ENCODE data around the genes ANKRD62 and PTPN2.

DNA sequence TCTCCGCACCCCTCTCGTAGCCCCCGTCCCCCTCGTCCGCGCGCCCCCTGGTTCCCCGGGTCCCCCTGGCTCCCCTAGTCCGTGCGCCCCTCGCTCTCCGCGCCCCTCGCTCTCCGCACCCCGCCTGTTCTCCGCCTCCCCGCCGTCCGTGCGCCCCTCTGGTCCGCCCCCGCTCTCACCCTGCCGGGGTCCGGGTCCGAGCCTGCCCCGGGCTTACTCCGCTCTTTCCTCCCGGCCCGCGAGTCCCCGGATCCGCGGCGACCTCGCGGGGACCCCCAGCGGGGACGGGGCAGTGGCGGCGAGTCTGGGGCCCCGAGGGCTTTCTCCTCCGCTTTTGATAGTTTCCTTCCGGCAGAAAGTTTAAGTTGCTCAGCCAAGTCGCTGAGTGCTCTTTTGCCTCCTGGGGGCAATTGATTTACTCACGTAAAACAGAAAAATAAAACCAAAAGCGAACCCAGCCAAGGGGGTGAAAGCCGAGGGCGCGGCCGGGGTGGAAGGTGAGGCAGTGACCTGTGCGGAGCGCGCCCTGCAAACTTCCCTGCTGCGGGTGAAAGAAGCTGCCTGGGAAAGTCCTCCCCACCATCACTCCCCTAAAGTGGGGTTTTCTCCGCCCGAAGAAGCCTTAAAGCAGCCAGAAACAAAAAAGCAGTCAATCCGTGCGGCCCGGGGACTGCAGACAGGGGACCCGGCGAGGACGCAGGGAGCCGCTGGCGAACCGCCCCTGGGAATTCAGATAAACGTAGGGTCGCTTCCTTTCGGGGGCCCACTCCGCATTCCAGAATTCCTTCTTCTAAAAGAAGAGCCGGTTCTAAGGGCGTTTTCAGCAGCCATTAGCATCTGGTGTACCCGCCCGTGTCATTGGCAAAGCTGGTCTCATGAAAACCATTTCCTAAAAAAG lies 692 bp downstream of the RAB31 start:
- RAMPAGE, long total RNA: no peak
- RRBS, 2 experiments: 1 to 2% methylated on average over 13 to 21 of the region's 74 CpGs
CAGE:
- cytosol, long polyA minus RNA: no peak
- cytosol, long polyA plus RNA: no peak
- long polyA plus RNA: no peak
- nucleolus, long total RNA: no peak
- nucleus, long polyA plus RNA: no peak
- nucleus, long total RNA: no peak

DNA sequence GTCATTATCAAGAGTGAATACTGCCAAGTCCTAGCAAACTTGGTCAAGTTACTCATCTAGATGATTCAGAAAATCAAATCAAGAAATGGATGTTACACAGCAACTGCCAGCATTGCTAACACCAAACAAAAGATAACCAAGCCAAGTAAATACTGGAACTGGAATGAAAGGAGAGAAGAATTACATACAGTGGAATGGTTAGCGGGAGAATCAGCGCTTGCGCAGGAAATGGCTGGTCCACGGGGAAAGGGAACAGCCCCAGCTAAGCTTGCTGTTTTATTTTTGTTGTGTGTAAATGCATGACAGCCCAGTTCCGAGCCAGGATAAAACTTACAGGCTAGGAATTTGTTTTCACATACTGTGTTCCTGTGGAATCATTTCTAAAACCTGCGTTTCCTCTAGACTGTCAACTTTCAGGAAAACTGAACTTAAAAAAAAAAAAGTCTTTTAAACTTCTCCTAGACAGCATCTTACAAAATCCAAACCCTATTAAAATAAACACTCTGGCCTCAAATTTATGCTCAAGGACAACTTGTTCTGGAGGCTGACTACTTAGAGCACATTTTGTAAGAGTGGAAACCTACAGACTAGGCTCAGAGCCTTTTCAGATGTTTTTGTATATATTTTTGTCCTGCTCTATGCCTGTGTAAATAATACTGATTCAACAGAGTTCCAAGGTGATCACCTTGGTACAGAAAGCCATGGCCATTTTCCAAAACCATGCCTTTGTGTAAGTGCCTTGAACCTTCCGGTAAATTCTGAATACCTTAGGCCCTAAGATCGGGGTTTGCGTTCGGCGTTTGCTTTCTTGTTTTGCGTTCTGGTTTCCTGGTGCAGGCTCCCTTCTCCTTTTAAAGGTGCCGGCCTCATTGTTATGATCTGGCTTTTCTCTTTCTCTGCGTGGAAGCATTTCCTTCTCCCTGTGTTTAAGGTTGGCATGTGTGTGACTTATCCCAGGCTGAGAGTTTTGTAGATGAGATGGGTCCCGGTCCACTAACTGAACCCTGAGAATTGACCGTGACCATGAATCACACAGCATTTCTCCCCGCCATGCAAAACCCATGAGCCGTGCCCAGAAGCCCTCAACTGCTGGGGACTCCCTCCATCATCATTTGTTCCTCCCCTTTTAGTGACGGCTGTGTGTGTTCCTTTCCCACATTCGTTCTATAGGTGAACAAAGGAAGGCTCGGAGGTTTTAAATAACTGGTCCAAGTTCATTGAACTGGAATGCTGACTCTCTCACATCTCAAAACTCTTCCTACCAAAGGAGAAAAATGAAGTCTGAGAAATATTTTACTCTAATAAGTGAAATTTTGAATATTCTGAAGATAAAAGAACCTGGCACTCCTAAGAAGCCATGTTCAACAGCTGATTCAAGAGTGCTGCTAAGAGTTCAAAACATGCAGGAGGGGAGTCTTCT lies 30.4 kb upstream of the TXNDC2 start:
- RAMPAGE, long total RNA: no peak
- RRBS, 2 experiments: 100% methylated on average over 1 of the region's 21 CpGs; no CpG with 5 or more reads in 1 of the 2 experiments
CAGE:
- cytosol, long polyA minus RNA: no peak
- cytosol, long polyA plus RNA: no peak
- long polyA plus RNA: no peak
- nucleolus, long total RNA: no peak
- nucleus, long polyA plus RNA: no peak
- nucleus, long total RNA: no peak

- RAMPAGE, long total RNA: no peak
- RRBS, 2 experiments: no CpG with 5 or more reads among the region's 6 CpGs
CAGE:
- cytosol, long polyA minus RNA: no peak
- cytosol, long polyA plus RNA: no peak
- long polyA plus RNA: no peak
- nucleolus, long total RNA: no peak
- nucleus, long polyA plus RNA: no peak
- nucleus, long total RNA: no peak
These were observed 17.8 kb downstream of the VAPA start for GRCh38 chr18:9931558-9932139.

DNA sequence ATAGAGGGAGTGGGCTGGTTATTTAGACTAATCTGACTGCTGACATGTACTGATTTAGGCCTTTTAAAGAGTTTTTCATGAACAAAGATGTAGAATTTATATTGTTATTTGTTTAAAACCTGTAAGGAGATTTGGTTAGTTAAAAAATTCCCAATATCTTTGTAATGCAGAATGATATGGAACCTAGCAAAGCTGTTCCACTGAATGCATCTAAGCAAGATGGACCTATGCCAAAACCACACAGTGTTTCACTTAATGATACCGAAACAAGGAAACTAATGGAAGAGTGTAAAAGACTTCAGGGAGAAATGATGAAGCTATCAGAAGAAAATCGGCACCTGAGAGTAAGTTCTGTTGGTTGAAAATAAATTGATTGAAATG lies 36.4 kb downstream of the VAPA start:
- RAMPAGE, long total RNA: no peak
- RRBS, 2 experiments: no CpG with 5 or more reads among the region's 2 CpGs
CAGE:
- cytosol, long polyA minus RNA: no peak
- cytosol, long polyA plus RNA: no peak
- long polyA plus RNA: no peak
- nucleolus, long total RNA: no peak
- nucleus, long polyA plus RNA: no peak
- nucleus, long total RNA: no peak

- RAMPAGE, long total RNA: no peak
- RRBS, 2 experiments: no CpG with 5 or more reads among the region's 5 CpGs
CAGE:
- cytosol, long polyA minus RNA: no peak
- cytosol, long polyA plus RNA: no peak
- long polyA plus RNA: no peak
- nucleolus, long total RNA: no peak
- nucleus, long polyA plus RNA: no peak
- nucleus, long total RNA: no peak
These were observed 42.9 kb downstream of the VAPA start for GRCh38 chr18:9956567-9957211.

- RAMPAGE, long total RNA: no peak
- RRBS, 2 experiments: no CpG with 5 or more reads among the region's 28 CpGs
CAGE:
- cytosol, long polyA minus RNA: no peak
- cytosol, long polyA plus RNA: no peak
- long polyA plus RNA: no peak
- nucleolus, long total RNA: no peak
- nucleus, long polyA plus RNA: no peak
- nucleus, long total RNA: no peak
These were observed 207.0 kb upstream of the APCDD1 start for GRCh38 chr18:10247190-10248046.

DNA sequence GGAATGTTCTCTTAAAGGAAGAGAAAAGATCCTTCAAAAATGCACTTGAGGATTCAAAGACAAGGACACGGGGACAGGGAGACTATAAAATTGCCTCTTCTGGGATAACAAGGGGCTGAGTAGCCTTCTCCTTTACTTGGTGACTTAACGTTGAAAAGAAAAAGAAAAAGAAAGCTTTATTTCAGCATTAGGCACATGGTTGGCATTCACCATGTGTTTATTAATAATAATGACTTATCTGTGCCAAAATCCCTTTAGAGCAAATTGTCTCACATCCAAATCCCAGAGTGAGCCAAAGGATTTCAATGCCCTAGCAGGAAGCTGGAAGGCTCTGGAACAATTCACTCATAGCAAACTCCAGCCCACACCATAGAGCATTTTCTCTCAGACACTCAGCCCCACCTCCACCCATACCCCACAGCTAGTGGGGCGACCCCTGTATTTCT lies 100.3 kb upstream of the APCDD1 start:
- RAMPAGE, long total RNA: no peak
- RRBS, 2 experiments: no CpG with 5 or more reads among the region's 3 CpGs
CAGE:
- cytosol, long polyA minus RNA: no peak
- cytosol, long polyA plus RNA: no peak
- long polyA plus RNA: no peak
- nucleolus, long total RNA: no peak
- nucleus, long polyA plus RNA: no peak
- nucleus, long total RNA: no peak

- RAMPAGE, long total RNA: no peak
- RRBS, 2 experiments: no CpG with 5 or more reads among the region's 18 CpGs
CAGE:
- cytosol, long polyA minus RNA: no peak
- cytosol, long polyA plus RNA: no peak
- long polyA plus RNA: no peak
- nucleolus, long total RNA: no peak
- nucleus, long polyA plus RNA: no peak
- nucleus, long total RNA: no peak
These were observed 843 bp upstream of the APCDD1 start for GRCh38 chr18:10453574-10454010.

DNA sequence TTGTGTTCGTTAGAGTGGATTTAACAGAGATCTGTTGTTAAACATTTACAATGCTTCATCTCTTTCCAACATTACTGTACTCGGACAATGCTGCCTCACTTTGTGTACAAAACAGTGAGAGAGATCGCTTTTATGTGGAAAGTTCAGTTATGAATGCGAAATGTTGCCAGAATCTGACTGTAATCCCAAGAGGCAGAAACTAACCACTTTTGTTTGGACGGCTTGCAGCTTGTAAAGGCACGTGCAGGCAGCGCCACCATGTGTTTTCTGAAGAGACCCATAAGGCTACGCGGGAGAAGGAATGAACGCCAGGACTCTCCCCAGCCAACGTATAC lies 5.8 kb upstream of the NAPG start:
- RAMPAGE, long total RNA: no peak
- RRBS, 2 experiments: no CpG with 5 or more reads among the region's 11 CpGs
CAGE:
- cytosol, long polyA minus RNA: no peak
- cytosol, long polyA plus RNA: no peak
- long polyA plus RNA: no peak
- nucleolus, long total RNA: no peak
- nucleus, long polyA plus RNA: no peak
- nucleus, long total RNA: no peak

GRCh38 chr18:10660327-10660879 lies 134.6 kb downstream of the NAPG start:
- RAMPAGE, long total RNA: no peak
- RRBS, 2 experiments: no CpG with 5 or more reads among the region's 10 CpGs
CAGE:
- cytosol, long polyA minus RNA: no peak
- cytosol, long polyA plus RNA: no peak
- long polyA plus RNA: no peak
- nucleolus, long total RNA: no peak
- nucleus, long polyA plus RNA: no peak
- nucleus, long total RNA: no peak

DNA sequence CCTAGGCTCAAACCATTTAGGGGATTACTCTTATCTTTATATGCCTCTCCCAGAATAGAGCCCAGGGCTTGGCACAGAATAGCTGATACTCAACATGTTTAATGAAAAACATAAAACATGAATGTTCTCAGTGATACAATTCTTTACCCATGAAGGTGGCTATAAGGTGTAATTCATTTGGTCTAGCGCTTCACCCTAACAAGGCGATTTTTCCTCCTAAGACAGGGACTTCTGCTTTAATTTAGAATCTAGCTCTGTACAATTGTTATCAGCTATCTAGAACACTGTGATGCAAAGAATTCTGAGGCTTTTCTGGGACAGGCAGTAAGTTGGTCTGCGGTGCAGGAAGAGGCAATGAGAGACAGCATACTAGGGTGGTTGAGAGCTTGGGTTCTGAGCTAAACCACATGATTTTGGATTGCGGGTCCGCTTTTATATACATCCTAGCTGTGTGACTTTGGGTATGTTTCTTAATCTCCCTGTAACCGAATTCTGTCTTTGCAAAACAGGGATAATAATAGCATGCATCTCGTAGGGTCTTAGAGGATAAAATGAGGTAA lies 187.9 kb downstream of the NAPG start:
- RAMPAGE, long total RNA: no peak
- RRBS, 2 experiments: no CpG with 5 or more reads among the region's 7 CpGs
CAGE:
- cytosol, long polyA minus RNA: no peak
- cytosol, long polyA plus RNA: no peak
- long polyA plus RNA: no peak
- nucleolus, long total RNA: no peak
- nucleus, long polyA plus RNA: no peak
- nucleus, long total RNA: no peak

DNA sequence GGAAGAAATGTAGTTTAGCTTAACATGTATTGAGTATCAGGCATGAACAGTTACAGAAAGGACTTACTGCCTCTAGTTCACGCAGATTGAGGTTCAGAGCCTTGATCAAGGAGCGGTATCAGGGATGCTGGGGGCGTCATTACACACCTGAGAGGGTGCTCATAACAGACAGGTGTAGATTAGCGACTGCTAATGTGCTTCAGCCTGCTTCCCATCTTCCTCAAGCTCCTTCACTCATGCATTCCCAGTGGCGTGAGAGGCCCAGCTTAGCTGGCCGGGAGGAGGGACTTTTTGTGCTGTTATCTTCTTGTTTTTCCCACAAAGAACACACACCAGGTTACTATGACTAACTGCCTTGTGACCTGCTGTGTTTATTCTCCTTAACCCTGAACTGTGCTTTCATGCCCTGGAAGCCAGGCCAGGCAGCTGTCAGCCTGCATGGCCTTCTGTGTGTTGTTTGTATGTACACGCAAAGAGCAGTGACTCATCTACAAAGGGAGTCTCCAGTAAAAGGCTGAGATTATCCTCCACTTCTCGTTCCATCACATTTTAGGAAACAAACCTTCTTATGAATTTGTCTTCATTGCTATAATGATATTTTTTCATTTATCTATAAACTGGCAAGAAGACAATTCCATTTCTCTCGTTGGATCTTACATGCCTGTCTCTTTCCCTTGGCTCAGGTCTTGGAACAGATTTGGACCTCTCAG lies 143.8 kb downstream of the PIEZO2 start:
- RAMPAGE, long total RNA: no peak
- RRBS, 2 experiments: no CpG with 5 or more reads among the region's 9 CpGs
CAGE:
- cytosol, long polyA minus RNA: no peak
- cytosol, long polyA plus RNA: no peak
- long polyA plus RNA: no peak
- nucleolus, long total RNA: no peak
- nucleus, long polyA plus RNA: no peak
- nucleus, long total RNA: no peak

DNA sequence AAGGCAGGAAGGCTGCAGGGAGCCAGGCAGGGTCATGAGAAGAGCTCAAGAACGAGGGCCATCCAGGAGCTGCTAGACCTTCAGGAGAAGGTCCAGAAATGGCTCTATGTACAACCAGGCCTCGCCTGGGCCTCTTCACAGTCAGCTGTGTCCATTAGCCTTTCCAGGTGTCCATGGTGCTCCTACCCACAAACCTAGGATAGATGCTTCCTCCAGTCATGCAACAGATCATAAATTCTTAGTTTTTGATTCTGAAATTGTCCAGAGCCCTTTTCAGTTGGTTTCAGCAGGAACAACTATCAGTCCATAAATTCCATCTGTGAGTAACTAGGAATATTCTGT lies 92.8 kb downstream of the PIEZO2 start:
- RAMPAGE, long total RNA: no peak
- RRBS, 2 experiments: no CpG with 5 or more reads among the region's 2 CpGs
CAGE:
- cytosol, long polyA minus RNA: no peak
- cytosol, long polyA plus RNA: no peak
- long polyA plus RNA: no peak
- nucleolus, long total RNA: no peak
- nucleus, long polyA plus RNA: no peak
- nucleus, long total RNA: no peak

- RAMPAGE, long total RNA: no peak
- RRBS, 2 experiments: no CpG with 5 or more reads among the region's 2 CpGs
CAGE:
- cytosol, long polyA minus RNA: no peak
- cytosol, long polyA plus RNA: no peak
- long polyA plus RNA: no peak
- nucleolus, long total RNA: no peak
- nucleus, long polyA plus RNA: no peak
- nucleus, long total RNA: no peak
These were observed 37.7 kb upstream of the CHMP1B start for GRCh38 chr18:11813613-11813894.

- RAMPAGE, long total RNA: no peak
- RRBS, 2 experiments: no CpG with 5 or more reads among the region's 10 CpGs
CAGE:
- cytosol, long polyA minus RNA: no peak
- cytosol, long polyA plus RNA: no peak
- long polyA plus RNA: no peak
- nucleolus, long total RNA: no peak
- nucleus, long polyA plus RNA: no peak
- nucleus, long total RNA: no peak
These were observed 7.9 kb downstream of the IMPA2 start for GRCh38 chr18:11989149-11989696.

GRCh38 chr18:11998300-11998670 lies 17.0 kb downstream of the IMPA2 start:
- RAMPAGE, long total RNA: no peak
- RRBS, 2 experiments: no CpG with 5 or more reads among the region's 6 CpGs
CAGE:
- cytosol, long polyA minus RNA: no peak
- cytosol, long polyA plus RNA: no peak
- long polyA plus RNA: no peak
- nucleolus, long total RNA: no peak
- nucleus, long polyA plus RNA: no peak
- nucleus, long total RNA: no peak

GRCh38 chr18:12001402-12001924 lies 20.2 kb downstream of the IMPA2 start:
- RAMPAGE, long total RNA: no peak
- RRBS, 2 experiments: no CpG with 5 or more reads among the region's 7 CpGs
CAGE:
- cytosol, long polyA minus RNA: no peak
- cytosol, long polyA plus RNA: no peak
- long polyA plus RNA: no peak
- nucleolus, long total RNA: no peak
- nucleus, long polyA plus RNA: no peak
- nucleus, long total RNA: no peak

GRCh38 chr18:12093517-12094110 lies at the start of gene ANKRD62:
Gene ANKRD62 (plus strand): TSS chr18:12093843.
- RAMPAGE, long total RNA: no peak
- RRBS, 2 experiments: no CpG with 5 or more reads among the region's 45 CpGs
CAGE:
- cytosol, long polyA minus RNA: no peak
- cytosol, long polyA plus RNA: no peak
- long polyA plus RNA: no peak
- nucleolus, long total RNA: no peak
- nucleus, long polyA plus RNA: no peak
- nucleus, long total RNA: no peak

DNA sequence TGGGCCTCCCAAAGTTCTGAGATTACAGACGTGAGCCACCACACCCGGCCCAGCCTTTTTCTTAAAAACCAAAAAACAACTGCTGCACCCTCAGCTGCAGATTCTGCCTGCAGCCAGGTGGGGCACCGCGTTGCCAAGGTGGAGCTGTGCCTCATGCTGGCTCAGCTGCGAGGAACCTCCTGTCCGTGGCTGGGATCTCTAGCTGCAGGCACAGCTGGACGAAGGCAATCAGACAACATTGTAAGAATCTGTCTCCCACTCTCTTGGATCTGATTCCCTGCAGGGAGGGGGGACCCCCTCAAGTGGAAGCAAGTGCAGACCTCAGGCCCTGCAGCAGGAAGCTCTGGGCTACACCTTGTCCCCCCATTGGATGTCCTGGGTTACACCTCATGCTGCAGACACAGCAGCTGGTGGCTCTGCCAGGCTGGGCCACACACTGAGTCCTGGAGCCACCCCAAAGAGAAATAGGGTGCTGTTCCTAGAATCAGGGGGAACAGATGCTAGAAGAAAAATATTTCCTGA lies 24.1 kb downstream of the CIDEA start:
- RAMPAGE, long total RNA: no peak
- RRBS, 2 experiments: no CpG with 5 or more reads among the region's 7 CpGs
CAGE:
- cytosol, long polyA minus RNA: no peak
- cytosol, long polyA plus RNA: no peak
- long polyA plus RNA: no peak
- nucleolus, long total RNA: no peak
- nucleus, long polyA plus RNA: no peak
- nucleus, long total RNA: no peak

DNA sequence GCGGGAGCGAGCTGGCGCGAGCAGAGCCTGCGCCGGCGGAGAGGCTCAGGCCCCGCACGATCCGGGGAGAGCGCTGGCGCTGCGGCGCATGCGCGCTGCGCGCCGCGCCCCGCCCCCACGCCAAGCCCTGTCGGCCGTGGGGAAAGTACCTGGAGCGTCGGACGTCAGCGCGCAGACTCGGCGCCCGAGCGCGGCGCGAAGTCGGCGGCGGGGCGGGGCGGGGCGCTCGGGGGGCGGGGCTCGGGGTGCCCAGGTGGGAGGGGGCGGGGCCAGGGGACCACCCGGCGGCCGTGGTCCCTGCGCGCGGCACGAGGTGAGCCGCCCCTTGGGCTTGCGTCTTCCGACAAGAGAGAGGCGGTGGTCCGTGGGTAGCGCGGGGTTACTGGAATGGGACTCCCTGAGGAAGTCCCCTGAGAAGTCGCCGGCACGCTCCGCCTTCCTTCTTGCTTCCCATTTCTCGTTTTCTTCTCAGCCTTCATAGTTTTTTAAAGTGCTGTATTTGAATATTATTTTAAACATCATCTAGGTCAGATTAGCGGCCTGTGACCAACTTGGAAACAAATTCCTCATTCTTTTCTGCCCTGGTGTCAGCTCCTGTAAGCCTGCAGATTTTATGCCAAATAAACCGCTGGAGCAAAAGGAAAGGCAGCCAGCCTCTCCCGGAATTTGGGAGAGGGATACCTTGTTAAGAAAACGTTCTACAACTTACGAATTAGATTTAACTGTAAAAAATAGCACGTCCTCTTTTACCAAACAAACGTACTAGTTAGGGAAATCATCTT lies at the start of gene PTPN2:
Gene PTPN2, minus strand, starts transcription at position 92 of the 782 bp plus-strand sequence.
- RAMPAGE, long total RNA: start-site peak on the minus strand centred at position 59 of the sequence, 71 bp wide, 1,593 and 2,047 reads in 2 replicates
- RRBS, 2 experiments: 3% methylated on average over 7 of the region's 72 CpGs; no CpG with 5 or more reads in 1 of the 2 experiments
CAGE:
- cytosol, long polyA minus RNA: no peak
- cytosol, long polyA plus RNA: start-site peak on the minus strand centred at position 61 of the sequence, 64 bp wide, 342 and 173 reads in 2 replicates
- long polyA plus RNA: start-site peak on the minus strand centred at position 39 of the sequence, 21 bp wide, 41 and 31 reads in 2 replicates
- nucleolus, long total RNA: start-site peak on the minus strand centred at position 66 of the sequence, 7 bp wide, 56 reads
- nucleus, long polyA plus RNA: start-site peak on the minus strand centred at position 53 of the sequence, 62 bp wide, 213 and 440 reads in 2 replicates
- nucleus, long total RNA: no peak